Cardiac septum (tissue), 1 donor: ENCODE measurements around a stretch of chr5.

- PRO-cap: no peak
Observed at GRCh38 chr5:128536212-128536673, 1.8 kb downstream of the FBN2 start.

GRCh38 chr5:130817643-130818047, 347.4 kb downstream of the HINT1 start:
- PRO-cap: no peak

- PRO-cap: no peak
Observed at GRCh38 chr5:131209336-131210528, 39.0 kb downstream of the LYRM7 start.

DNA sequence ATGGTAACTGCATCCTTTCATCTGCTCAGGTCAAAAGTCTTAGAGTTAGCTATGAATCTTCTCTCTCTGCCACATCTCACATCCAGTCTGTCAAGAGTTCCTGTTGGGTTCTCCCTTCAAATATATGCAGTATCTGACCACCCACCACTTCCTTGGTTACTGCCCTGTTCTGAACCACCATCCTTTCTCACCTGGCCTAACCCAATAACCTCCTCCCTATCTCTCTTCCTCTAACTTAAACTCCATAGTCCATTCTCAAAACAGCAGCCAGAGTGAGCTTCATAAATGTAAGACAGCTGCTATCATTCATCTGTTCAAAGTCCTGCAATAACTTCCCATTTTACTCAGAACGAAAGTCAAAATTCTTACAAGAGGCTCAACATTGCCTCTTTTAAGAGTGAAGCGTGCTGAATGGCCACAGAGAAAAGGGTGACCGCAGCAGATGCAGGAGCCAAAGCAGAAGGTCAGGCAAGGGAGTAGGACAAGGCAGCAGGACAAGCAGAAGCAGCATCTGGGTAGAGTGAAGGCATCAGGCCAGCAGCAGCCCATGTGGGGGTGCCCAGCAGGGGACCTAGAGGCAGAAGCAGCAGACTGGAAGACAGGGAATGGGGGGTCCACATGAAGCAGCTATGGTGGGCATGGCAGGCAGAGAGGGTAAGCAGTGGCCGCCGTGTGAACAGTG, 39.3 kb upstream of the CDC42SE2 start:
- PRO-cap: no peak

GRCh38 chr5:131262831-131263195, 1.0 kb upstream of the CDC42SE2 start:
- PRO-cap: no peak

GRCh38 chr5:131280898-131281528, 17.2 kb downstream of the CDC42SE2 start:
- PRO-cap: no peak

DNA sequence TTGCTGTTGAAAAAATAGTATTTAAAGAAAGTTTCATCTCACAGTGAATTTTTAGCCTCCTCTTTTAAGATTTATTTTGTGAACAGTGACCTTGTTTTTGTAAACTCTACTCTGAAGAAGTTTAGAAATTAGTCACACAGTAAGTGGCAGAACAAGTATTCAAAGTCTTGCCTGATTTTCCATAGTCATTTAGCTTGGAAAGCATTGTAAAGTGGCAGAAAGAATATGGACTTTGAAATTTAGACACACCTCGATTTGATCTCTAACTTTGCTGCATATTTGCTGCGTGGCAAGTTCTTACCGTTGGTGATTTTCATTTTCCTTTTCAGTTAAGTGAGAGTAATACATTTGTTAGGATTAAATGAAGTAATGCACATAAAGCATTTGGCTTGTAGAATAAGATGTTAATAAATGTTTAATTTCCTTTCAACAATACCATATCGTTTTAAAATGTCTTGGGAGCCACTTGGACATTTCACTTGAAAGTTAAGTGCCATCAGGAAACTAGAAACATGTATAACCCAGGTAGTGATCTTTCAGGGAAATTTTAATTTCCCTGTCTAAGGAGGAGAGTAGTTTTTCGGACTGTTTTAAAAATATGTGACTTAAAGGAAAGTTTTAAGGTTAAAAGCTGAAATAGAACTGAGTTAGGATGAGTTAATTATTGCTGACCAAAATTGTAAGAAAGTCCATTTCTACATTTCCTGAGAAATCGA, 17.8 kb downstream of the CDC42SE2 start:
- PRO-cap: no peak

DNA sequence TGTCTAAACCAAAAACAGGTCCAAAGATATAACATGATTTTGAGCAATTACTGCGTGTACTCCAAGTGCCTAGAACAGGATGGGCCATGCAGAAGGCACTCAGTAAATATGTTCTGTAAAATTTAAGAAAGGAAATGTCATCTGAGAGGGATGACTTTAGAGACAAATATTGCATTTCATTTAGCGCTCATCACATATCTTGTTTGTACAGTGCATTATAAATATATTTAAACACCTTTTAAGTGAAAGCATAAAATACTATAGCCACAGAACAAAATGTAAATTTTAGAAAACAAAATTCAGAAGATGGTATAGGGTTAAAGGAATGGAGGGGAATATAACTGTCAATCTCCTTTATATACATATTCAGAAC, 135.8 kb downstream of the CDC42SE2 start:
- PRO-cap: no peak

GRCh38 chr5:131640044-131640821, 5.2 kb upstream of the RAPGEF6 start:
- PRO-cap: no peak

DNA sequence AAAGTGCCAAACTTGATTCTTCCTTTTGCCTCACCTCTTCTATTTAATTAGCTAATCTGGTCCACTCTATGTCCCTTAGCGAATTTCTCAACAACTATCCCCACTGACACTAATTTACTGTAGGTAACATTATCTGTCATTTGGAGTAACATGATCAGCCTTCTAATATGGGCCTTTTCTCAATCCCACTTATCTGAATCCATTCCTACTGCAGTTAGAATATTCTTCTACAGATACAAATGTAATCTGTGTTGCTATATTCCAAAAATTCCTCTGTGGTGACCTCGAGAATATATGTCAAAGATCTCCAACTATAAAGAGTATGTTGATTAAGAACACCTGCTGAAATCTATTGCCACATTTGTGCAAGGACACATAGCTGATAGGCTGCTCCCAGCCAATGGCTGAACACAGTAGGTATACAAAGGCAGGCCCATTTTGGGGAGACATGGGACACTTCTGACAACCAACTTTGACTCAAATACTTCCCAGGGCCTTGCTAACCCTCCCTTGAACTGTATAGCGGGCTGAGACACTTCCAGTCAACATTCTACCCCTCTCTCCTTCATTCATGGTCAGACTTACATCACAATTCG, 78.8 kb upstream of the RAPGEF6 start:
- PRO-cap: no peak

GRCh38 chr5:131727677-131728404, 69.0 kb downstream of the FNIP1 start:
- PRO-cap: no peak

DNA sequence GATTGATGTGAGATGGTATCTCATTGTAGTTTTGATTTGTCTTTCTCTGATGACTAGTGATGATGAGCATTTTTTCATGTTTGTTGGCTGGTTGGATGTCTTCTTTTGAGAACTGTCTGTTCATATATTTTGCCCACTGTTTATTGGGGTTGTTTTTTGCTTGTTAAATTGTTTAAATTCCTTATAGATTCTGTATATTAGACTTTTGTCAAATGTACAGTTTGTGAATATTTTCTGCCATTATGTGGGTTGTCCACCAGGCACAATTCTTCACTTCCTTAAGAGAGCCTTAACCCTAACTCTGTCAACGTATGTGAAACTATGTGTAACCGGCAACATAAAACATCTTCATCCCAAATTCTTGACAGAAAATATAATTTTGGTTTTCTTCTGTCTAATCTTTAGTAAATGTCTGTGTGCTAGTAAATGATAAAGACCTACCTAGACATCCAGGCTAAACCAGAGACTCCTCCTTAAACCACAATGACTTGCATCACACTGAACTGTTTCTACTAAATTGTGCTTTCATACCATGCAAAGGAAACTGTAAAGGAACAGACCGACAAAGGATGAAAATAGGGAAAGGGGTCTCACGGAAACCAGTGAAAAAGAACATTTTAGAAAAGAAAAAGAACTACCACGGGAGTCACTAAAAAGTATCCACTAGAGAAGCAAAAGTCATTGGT, 49.7 kb downstream of the FNIP1 start:
- PRO-cap: no peak

- PRO-cap: bidirectional peak, plus-strand start at chr5:131797263, minus-strand start at chr5:131797000
Observed at GRCh38 chr5:131797138-131797865, 485 bp upstream of the FNIP1 start.

DNA sequence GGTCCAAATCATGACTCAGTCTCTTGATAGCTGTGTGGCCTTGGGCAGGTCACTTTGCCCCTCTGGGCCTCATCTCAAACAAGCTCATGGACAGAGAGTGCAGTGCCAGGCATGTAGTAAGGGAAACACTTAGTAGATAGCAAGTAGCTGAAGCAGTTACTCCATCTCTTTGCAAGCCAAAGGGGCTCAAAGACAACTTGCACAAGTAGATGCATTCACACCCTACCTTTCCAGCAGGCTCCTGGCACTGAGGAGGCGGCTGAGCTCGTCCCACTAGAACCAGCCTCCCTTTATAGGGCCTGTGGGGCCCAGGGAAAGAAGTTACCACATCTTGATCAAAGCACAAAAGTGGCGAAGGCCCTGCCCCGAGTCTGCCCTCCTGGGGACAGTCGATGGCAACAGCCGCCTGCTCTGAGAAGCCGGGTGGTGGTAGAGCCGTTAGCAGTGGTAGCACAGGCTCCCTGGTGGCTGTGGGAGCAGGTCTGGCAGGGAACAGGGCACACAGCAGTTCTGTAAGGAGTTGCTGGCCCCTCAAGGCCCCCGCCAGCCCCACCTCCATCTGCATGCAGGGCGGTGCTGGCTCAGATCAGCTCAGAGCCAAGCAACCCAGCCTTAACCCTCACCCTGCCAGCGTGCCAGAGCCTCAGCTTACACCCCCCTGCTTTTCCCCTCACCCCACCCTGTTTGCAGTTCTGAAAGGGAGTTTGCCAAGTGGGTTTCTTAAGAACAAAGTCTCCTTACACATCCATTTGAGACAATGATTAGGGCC, 12.1 kb downstream of the ACSL6 start:
- PRO-cap: no peak

GRCh38 chr5:132100766-132101500, 27.3 kb downstream of the CSF2 start:
- PRO-cap: no peak

- PRO-cap: no peak
Observed at GRCh38 chr5:132251178-132251971, 6.1 kb upstream of the PDLIM4 start.

GRCh38 chr5:132271245-132272308, 14.1 kb downstream of the PDLIM4 start:
- PRO-cap: no peak

- PRO-cap: bidirectional peak, plus-strand start at chr5:132293644, minus-strand start at chr5:132293569; bidirectional peak, plus-strand start at chr5:132294408, minus-strand start at chr5:132294246
Observed at GRCh38 chr5:132293503-132294326, 479 bp upstream of the SLC22A4 start.

DNA sequence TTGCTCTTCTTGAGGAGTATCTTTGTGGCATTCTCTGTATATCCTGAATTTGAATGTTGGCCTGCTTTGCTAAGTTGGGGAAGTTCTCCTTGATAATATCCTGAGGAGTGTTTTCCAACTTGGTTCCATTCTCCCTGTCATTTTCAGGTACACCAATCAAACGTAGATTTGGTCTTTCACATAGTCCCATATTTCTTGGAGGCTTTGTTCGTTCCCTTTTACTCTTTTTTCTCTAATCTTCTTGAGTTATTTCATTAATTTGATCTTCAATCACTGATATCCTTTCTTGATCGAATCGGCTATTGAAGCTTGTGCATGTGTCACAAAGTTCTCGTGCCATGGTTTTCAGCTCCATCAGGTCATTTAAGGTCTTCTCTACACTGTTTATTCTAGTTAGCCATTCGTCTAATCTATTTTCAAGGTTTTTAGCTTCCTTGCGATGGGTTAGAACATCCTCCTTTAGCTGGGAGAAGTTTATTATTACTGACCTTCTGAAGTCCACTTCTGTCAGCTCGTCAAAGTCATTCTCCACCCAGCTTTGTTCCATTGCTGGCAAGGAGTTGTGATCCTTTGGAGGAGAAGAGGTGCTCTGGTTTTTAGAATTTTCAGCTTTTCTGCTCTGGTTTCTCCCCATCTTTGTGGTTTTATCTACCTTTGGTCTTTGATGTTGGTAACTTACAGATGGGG, 21.1 kb upstream of the SLC22A5 start:
- PRO-cap: no peak

GRCh38 chr5:132365076-132365686, 4.3 kb upstream of the SLC22A5 start:
- PRO-cap: no peak